BE2C (cell line): ENCODE measurements around a stretch of chr11.

GRCh38 chr11:76148209-76148732, 58.0 kb downstream of the WNT11 start:
- RRBS: no CpG with 5 or more reads among the region's 6 CpGs

DNA sequence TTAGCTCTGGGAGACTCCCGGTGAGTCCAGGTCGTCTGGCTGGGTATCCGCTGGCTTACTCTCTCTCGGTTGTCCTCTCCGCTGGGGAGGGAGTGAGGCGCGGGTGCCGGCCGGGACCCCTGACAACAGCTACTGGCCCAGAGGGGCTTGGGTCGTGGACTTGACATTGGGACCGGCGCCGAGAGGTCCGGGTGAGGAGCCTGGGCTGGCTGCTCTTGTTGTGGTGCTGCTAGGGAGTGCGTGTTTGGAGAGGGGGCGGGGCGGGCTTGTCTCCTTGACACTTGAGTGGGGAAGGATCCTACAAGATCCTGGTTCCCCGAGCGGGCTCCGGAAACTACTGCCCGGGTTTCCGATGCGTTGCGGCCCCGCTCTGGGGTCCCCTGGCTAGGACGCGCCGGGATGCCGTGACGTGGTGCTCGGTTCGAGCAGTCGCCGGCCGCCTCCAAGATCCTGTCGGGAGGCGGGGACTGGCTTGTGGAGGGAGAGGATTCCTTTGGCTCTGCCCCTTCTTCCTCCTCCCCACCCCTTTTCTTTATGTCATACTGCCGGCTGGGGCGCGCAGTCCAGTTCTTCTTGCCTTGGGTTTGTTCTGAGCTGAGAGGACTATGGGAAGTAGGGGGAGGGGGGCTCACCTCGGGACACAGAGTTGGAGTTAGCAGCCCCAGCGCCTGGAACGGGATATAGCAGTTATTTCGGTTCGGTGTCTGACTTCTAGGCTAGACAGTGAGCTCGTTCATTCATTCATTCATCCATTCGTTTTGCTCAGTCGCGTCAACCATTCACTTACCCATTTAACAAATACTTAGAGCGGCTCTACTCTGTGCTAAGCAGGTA, 720 bp downstream of the EMSY start:
- RRBS: 2% methylated on average over 23 of the region's 50 CpGs

GRCh38 chr11:76553426-76554430, 108.9 kb downstream of the EMSY start:
- RRBS: no CpG with 5 or more reads among the region's 8 CpGs

GRCh38 chr11:76631781-76632359, 38.7 kb downstream of the LRRC32 start:
- RRBS: no CpG with 5 or more reads among the region's 2 CpGs

GRCh38 chr11:76700102-76700838, 29.7 kb upstream of the LRRC32 start:
- RRBS: no CpG with 5 or more reads among the region's 14 CpGs

DNA sequence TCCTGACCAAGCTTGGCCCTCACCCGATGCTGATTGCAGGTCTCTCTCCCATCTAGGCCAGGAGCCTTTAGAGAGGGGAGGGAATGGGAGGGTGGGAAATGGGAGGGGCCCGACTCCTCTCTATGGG, 1.7 kb upstream of the TSKU start:
- RRBS: no CpG with 5 or more reads among the region's 2 CpGs

GRCh38 chr11:76839333-76839820, 21.3 kb upstream of the ACER3 start:
- RRBS: no CpG with 5 or more reads among the region's 1 CpG

DNA sequence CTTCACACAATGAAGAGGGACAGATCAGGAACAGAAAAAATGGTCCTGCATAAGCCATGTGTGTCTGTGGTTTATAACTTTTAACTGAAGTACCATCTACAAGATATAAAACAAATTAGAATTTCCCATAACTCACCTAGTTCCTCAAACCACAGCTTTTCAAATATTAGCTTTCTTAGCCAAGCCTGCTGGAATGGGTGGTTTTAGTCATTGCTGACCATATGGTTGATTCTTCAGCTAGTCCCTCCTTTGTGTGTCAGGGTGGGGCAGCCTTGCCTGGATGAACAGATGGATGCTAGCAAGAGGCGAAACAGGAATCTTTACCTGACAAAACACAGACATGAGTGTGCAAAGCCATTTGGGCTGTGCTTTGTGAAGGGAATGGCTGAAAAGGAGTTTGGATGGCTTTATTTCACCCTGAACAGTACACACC, 6.9 kb upstream of the B3GNT6 start:
- RRBS: no CpG with 5 or more reads among the region's 1 CpG

DNA sequence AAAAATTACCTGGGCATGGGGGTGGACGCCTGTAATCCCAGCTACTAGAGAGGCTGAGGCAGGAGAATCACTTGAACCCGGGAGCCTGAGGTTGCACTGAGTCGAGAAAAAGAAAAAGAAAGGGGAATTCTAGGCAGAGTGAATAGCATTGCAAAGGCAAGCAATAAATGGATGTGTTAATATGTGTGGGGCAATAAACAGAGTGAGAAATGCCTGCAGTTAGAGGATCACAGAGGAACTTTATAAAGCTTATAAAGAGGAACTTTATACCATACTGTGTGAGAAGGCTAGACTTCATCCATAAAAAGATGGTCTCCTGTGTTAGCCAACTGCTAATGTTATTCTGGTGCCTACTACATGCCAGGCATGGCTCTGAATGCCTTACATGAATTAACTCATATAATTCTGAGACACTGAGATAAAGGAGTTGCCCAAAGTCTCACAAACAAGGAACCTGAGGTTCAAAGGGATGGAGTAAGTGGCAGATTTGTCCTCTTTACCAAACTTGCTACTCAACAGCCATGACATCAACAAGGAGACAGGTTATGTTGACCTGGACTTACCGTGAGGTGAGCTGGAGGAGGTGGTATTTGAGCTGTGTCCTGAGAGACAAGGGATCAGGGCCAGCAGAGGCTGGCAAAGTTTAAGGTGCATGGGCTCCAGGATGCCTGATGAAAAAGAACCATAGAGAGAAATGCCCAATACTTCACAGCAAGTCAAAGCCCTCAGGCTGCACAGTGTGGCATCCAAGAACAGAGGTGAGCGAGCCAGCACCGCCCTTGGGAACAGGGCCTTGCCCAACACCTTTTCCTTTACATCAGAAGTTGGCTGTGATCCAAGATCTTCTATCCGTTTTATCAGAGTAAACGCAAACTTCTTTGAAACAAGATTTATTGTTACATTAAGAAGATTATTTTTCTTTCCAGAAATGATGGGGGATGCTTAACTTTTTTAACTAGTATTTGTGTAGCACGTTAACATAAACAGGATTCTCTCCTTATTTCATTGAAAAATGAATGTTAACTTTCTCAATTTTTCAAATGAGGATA, 1.1 kb downstream of the B3GNT6 start:
- RRBS: no CpG with 5 or more reads among the region's 9 CpGs

- RRBS: no CpG with 5 or more reads among the region's 6 CpGs
These were observed 2.2 kb upstream of the CAPN5 start for GRCh38 chr11:77064500-77065034.

DNA sequence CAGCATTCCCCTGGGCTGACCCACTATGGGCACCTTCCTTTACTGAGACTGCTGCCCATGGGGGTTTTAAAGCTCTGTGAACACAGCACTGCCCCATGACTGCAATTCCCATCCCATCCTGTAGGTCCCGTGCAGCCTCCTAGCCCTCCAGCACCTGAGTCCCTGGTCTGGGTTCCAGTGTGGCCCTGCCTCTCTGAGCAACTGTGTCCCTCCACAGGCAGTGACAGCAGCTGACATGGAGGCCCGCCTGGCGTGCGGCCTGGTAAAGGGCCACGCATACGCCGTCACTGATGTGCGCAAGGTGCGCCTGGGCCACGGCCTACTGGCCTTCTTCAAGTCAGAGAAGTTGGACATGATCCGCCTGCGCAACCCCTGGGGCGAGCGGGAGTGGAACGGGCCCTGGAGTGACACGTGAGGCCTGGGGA, 12.6 kb downstream of the OMP start:
- RRBS: no CpG with 5 or more reads among the region's 16 CpGs

DNA sequence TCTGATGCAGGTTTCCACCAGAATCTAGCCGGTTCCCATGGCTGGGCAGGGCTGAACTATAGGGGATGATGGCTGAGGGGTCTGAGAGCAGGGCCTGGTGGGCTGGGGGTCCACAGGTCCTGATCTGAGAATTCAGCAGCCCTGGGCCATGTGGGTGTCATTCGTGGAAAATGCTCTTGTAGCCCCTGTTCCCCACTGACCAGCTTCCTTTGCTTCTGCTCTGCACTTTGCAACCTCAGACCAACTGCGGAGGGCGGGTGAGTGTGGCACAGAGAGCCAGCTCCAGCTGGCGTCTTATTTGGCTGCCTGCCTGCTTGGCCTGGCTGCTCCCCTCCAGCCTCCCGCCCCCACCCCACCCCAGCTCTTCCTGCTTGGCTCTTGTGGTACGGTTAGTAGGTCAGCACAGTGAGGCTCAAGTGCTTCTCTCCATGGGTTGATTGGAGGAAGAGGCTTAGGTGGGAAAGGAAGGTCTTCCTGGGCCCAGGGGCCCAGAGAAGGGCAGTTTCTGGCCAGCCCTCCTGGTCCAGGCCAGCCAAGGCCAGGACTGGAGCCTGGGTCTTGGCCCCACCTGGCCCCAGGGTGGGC, 26.3 kb downstream of the MYO7A start:
- RRBS: no CpG with 5 or more reads among the region's 7 CpGs

- RRBS: no CpG with 5 or more reads among the region's 6 CpGs
These were observed 3.4 kb downstream of the INTS4 start for GRCh38 chr11:77991020-77991454.

DNA sequence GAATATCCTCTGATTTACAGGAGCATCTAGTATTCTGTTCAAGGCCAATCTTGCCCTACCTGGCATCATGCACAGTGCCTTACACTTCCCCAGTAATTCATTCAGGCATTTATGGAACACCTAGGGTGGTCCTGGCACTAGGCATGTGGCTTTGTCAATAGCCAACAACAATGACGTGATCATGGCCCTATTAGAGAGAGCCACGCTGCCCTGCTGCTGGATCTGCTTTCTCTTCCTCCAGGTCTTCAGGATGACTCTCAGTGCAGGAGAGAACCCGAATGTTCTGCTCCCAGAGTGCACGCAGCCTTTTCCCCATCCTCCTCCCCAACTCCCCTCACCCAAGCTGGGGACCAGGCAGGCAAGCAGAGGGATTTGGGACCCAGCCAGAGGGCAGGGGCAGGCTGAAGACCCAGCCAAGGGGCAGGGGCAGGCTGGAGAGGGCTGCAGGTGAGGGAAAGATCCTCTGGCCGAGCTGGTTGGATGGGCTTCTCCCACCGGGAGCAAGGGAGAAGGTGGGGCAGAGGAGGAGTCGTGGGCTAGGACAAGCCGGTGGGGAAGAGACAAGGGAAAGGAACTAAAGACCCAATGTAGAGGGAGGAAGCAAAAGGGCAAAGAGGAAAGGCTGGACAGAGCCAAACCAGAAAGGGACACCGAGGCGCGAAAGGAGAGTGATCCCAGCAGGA, 632 bp downstream of the KCTD14 start:
- RRBS: 71% methylated on average over 3 of the region's 11 CpGs

DNA sequence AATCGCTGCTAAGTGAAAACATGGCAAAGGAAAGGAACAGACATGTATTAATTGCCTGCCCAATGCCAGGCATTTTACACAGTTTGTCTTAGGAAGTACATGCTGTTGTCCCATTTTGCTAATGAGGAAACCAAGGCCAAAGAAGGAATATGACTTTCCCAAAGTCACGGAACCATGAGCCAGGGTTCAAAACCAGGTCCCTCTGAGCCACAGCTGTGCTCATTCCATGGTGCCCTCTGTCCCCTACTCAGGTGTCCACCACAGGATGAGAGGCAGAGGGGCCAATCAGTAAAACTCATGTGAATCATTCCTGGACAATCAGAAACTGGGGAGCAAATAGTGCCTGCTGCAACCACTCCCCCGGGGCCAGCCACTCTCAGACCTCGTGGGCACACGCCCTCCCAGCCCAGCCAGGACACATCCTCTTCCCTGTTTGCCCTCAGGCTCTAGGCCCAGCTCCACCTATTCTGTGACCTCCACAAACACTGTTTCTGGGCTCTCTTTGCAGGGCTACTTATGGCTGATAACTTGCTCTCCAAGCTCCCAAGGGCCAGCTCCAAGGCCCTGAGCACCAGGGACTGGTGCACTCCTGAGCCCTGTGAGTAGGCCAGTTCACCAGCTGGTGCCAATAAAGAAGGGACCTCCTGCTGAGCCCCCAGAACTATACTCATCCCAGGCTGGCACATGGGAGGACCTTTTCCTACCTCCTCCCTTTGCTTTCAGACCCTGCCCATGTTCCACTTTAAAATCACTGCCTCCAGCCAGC, 14.0 kb upstream of the KCTD14 start:
- RRBS: no CpG with 5 or more reads among the region's 5 CpGs

DNA sequence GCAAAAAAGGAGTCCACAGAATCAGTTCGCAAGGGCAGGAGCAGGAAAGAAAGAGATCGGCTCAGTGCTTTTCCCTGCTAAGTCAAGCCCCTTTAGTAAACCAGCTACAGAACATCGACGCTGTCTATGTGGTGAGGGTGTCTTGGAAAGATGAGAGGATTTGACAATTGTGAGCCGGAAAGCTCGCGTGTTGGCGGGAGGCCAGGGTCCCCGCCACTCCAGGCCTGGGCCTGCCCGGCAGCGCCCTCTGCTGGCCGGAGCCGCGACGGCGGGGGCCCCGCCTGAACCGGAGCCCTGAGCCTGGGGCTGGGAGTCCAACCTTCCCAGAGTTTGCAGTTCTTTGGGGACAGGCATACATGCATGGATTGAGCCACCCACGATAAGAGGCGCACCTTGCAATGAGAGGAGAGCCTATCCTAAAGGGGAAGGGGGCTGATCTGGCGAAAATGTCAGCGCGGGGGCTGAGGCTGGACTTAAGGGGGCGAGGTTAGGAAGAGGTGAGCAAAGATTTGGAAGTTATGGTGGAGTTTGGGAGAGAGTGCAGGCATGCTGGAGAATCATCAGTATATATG, 17.4 kb upstream of the THRSP start:
- RRBS: 1% methylated on average over 6 of the region's 24 CpGs

GRCh38 chr11:78051087-78052006, 12.3 kb upstream of the THRSP start:
- RRBS: no CpG with 5 or more reads among the region's 7 CpGs

- RRBS: no CpG with 5 or more reads among the region's 6 CpGs
These were observed 105.9 kb downstream of the GAB2 start for GRCh38 chr11:78311540-78312312.

DNA sequence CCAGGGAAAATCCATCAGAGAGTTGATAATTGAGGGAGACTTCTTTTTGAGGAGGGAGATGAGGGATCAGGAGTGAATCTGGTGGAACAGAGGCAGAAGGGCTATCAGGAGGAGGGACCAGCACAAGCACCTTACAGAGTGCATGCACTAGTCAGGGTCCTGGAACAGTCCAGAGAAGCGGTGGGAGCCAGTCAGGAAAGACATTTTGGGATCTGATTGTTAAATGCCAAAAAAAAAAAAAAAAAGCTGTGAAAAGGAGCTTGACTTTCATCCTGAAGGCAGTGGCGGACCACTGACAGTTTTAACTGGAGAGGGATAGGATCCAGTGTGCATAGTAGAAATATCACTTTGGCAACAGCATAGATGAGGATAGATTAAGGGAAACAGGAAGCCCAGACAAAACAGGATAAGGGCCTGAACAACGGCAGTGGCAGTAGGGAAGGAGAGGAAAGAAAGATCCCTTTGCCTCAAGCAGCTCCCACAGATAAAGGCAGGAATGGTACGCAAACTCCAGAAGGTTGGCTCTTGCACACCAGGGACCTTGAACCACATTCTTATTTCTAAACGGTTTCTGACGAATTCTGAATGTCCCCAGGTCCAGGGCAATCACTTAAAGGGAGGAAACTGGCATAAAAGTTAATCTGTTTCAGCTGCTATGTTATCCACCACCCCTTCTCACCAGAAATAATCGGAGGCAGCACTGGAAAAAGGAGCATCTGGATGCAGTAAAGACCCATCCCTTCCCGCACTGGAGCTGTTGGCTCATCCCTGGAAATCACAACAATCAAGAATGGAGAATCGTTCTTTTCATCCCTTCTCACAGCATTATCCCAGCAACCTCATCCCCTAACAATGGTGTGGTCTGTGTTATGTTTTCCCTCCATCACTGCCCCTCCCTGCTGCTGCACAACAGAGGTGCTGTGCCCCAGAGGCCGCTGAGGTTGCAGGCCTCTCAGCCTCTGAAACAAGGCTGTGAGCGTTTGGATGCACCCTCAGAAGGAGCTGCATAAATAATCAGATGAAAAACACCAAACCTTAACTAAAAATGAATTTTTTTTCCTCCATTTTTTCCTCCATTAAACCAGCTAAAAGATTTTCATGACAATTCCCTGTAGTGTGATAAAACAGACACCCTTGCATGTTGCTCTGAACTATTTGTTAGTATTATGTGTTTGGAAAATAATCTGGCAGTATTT, 99.1 kb downstream of the GAB2 start:
- RRBS: no CpG with 5 or more reads among the region's 11 CpGs